Amniotic epithelial cell (primary cell): ENCODE data around the genes EMD and IL9R.

DNA sequence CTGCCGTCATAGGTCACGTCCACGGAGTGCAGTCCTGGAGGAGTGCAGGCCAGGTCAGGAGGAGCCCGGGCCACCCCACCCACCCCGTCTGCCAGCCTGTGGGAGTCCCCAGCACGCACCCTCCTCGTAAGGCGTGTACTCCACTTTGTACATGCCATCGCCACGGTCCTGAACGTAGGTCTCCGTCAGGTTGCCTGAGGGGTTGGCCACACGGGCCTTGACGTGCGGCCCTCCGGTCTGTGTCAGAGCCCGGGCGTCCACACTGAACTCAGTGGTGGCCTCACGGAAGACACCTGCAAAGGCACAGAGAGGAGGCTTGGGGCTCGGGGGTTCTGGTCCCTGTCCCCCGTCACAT is 14.8 kb downstream of the FLNA start:
- RRBS = no CpG with 5 or more reads among the region's 21 CpGs

GRCh38 chrX:154359968-154360491 is 14.4 kb downstream of the FLNA start:
- RRBS = 84% methylated on average over 8 of the region's 32 CpGs

DNA sequence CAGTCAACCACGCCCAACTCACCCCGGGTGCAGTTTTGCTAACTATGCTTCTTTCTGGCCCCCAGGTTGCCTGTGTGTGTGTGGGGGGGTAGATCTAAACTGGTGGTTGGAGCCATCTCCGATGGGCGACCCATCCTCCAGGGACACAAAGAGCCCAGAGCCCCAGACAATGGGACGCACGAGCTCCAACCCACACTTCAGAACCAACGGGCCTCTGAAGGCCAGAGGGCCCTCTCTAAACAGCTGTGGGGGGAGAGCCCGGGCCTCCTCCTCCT is 4.2 kb downstream of the FLNA start:
- RRBS = no CpG with 5 or more reads among the region's 8 CpGs

DNA sequence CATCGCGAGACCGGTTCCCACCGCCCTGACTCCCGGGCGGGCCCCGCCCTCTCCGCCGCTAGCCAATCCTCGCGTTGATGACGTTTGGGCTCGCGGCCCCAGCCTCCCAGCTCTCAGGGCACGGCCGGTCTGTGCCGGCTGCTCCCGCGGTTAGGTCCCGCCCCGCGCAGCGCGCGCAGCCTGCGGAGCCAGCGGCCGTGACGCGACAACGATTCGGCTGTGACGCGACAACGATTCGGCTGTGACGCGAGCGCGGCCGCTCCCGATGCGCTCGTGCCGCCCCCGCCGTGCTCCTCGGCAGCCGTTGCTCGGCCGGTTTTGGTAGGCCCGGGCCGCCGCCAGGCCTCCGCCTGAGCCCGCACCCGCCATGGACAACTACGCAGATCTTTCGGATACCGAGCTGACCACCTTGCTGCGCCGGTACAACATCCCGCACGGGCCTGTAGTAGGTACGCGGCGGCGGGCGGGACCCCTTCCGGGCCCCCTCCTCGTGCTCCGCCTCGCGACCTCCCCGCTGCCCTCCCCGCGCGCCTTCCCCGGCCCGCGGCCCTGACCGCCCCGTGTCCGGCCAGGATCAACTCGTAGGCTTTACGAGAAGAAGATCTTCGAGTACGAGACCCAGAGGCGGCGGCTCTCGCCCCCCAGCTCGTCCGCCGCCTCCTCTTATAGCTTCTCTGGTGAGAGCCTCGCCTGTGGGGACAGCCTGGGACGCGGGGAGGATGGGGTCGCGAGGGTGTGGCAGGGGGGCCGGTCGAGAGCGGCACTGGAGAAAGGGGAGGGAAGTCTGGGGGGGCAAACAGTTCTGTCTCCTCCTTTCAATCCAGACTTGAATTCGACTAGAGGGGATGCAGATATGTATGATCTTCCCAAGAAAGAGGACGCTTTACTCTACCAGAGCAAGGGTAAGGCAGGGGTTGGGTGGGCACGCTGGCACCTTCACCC is at the start of gene EMD:
EMD (plus strand) TSS at position 178 of the 942 bp plus-strand sequence.
- RRBS = 1% methylated on average over 26 of the region's 105 CpGs

DNA sequence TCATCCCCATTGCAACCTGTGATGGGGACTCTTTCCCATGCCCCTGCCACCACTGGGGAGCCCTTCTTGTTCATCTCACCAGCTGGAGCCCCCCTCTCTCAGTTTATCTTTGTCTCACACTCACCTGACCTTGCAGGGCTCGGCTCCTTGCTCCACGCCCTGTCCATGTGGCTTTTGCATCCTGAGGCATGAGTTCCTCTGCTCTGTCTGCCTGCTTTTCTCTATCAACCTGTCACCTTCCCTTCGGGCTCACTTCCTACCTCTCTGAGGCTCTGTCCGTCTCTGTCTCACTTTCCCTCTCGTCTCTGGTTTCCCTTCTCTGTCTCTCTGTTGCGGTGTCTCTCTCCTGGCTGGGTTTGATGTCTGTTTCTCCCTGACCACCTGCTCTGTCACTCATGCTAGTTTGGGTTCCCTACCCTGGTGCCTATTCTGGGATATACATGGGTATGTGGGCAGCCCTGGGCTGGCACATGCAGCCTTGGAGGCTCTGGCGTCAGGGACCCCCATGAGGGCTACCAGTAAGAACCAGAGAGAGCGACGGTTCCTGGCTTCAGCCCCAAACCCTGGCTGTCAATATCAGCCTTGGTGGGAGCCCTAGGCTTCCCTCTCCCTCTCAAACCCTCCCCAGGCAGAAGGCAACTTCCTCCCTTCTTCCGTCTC is 490 bp downstream of the DNASE1L1 start:
- RRBS = no CpG with 5 or more reads among the region's 10 CpGs

- RRBS = no CpG with 5 or more reads among the region's 17 CpGs
Observed at GRCh38 chrX:154980617-154981494, 41.7 kb downstream of the F8 start.

GRCh38 chrX:155006965-155007327 is 15.6 kb downstream of the F8 start:
- RRBS = no CpG with 5 or more reads among the region's 7 CpGs

DNA sequence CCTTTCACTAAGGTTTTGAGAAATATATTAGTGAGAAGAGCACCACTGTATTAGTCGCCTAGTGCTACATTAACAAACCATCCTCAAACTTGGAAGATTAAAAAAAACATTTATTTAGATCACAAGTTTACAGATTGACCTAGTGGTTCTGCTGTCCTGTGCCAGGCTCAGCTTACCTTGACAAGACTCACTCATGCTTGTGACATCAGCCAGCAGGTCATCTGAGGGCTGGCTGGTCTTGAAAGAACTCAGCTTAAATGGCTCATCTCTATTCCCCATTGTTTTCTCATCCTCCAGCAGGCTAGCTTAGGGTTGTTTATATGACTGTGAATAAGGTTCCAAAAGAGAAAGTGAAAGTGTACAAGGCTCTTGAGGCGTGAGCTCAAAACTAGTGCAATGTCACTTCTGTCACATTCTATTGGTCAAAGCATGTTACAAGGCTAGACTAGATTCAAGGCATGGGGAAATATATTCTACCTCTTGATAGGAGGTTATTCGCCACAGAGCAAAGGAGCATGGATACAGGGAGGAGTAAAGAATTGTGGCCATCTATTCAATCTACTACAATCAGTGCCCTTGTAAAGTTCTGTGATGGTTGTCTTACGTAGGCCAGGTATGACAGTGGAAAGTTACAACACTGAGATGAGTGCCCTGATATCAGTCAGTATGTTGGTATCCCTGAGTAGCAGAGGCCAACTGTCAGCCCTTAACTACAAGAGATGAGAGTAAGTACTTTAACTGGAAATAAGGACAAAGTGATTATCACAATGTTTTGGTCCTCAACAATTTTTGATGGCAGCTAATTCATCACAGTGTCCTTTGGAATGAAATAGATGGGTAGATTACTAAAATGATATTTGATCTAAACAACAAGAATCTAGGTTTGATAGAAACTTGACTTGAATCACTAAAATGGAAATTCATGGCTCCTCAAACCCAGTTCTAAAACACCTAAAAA is 19.8 kb upstream of the TMLHE start:
- RRBS = no CpG with 5 or more reads among the region's 4 CpGs

DNA sequence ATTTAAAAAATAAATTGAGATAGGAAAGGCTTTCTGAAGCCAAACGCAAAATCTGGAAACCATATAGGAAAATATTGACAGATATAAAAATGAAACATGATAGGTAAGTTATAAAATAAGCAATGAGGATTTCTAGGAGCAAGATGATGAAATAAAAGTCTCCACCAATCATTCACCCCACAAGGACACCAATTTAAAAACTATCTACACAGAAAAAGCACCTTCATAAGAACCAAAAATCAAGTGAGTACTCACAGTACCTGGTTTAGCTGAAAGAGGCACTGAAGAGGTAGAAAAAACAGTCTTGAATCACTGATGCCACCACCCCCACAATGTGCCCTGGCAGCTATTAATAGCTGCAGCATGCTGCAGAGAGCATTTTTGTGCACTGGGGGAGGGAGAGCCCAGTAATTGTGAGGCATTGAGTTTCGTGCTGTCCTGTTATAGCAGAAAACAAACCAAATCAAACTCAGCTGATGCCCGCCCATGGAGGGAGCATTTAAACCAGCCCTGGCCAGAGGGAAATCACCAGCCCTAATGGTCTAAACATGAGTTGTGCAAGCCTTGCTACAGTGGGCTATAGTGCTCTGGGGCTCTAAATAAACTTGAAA is 106.1 kb upstream of the TMLHE start:
- RRBS = no CpG with 5 or more reads among the region's 3 CpGs

DNA sequence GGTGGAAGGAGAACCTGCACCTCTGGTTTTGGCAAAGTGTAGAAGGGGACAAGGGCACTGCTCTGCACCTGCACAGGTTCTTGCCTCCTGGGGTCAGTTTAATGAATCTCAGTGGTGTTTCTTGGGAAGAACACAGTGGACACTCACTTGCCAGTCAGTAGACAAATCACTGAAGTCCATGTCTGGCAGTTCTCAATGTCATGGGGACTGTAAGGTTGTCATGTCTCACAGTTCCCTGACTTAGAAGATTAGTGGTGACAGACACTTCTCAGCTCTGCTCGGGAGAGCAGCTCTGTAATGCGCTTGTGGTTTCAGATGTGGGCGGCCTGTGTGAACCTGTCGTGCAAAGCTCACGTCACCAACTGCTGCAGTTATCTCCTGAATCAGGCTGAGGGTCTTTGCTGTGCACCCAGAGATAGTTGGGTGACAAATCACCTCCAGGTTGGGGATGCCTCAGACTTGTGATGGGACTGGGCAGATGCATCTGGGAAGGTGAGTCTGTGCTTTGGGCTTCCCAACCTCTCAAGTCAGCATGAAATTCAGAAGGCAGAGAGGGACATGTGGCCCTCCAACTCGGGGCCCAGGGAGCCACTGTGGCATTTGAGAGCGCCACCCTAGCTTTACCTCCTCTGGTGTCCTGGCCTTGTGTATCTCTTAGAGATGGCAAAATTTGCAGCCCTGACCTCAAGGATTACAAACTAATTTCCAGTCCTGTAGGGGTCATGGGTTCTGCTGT is at the start of gene IL9R:
IL9R (plus strand) TSS at position 401 of the 736 bp plus-strand sequence.
- RRBS = no CpG with 5 or more reads among the region's 7 CpGs